PFSK-1 (cell line): ENCODE measurements around a stretch of chr6.

GRCh38 chr6:332574-333083 lies 40.3 kb downstream of the DUSP22 start:
- RRBS = no CpG with 5 or more reads among the region's 9 CpGs

GRCh38 chr6:358384-358905 lies 33.1 kb upstream of the IRF4 start:
- RRBS = 78% methylated on average over 3 of the region's 7 CpGs

- RRBS = 73% methylated on average over 3 of the region's 35 CpGs
Observed at GRCh38 chr6:503720-504606, 112.4 kb downstream of the IRF4 start.

DNA sequence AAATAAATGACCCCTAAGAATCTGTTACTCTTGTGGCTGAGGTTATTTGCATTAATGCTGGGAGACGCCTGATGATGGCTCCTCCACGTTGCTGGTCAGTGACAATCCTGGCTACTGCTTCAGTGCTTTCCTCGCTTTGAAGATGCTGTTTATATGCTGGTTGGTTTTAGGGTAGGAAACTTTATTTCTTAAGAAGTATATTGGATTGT lies 47.3 kb downstream of the HUS1B start:
- RRBS = no CpG with 5 or more reads among the region's 3 CpGs

DNA sequence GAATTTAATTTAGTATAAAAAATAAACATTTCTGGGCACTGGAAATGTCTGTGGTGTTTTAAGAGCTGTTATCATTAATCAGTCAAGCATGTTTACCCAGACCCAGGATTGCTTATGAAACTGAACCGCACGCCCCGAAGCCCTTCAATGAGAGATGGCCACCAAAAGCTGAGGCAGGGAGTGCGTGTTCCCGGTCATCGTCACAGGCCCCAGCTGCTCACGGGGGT lies 23.2 kb upstream of the EXOC2 start:
- RRBS = no CpG with 5 or more reads among the region's 7 CpGs

GRCh38 chr6:1047943-1048172 lies 264.0 kb upstream of the FOXQ1 start:
- RRBS = no CpG with 5 or more reads among the region's 8 CpGs

DNA sequence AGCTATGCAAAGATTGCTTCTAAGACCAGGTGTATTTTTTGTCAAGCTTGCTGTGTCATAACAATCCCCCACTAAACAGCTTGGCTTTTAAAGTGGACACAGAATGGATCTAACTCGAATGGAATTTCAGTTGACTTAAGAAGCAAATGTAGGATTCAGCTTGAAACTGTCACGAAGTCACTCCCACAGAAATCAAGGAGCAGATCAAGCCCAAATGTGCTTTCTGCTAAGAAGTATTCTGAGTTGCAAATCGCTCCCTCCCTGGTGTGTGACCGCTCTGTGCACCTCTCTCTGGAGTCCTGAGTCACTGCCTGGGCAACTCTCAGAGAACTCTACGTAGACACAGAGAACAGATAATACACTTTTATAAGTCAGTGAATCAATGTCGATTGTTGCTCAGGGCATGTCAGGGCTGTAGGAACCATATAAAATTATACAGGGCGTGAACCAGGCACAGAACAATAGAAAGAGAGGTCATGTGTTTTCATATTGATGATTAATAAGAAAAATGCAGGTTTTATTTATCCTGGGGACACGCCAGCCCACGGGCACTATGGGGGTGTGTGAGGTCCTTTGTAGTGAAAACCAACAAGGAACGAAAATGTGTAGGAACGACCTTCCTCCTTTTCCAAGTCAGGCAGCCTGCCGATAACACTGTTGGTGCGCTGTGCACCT lies 248.2 kb upstream of the FOXQ1 start:
- RRBS = no CpG with 5 or more reads among the region's 13 CpGs

DNA sequence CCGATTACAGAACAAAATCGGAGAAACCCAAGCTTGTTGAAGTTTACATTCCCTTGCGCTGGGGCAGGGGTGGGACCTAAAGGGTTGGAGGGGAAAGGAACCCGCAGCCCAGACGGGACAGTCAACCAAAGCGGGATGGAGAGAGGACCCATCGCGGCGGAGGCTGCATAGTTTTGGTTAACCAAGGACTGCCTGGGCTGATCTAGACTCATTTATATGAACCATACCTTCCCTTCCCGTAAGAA lies 3.7 kb upstream of the FOXF2 start:
- RRBS = no CpG with 5 or more reads among the region's 10 CpGs

DNA sequence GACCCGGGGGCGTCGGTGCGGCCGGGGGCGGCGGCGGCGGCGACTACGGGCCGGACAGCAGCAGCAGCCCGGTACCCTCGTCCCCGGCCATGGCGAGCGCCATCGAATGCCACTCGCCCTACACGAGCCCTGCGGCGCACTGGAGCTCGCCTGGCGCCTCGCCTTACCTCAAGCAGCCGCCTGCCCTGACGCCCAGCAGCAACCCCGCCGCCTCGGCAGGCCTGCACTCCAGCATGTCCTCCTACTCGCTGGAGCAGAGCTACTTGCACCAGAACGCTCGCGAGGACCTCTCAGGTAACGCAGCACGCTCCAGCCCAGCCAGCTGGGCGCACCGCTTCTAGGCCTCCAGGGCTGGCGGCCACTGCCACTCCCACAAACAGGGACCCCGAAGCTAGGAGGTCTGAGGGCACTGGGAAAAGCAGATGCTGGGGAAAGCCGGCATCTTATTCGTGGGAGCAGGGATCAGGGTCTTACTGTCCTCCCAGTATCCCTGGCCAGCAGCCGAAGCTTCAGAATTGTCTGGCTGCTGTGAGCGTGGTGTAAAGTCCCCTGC lies 1.5 kb downstream of the FOXF2 start:
- RRBS = no CpG with 5 or more reads among the region's 44 CpGs

DNA sequence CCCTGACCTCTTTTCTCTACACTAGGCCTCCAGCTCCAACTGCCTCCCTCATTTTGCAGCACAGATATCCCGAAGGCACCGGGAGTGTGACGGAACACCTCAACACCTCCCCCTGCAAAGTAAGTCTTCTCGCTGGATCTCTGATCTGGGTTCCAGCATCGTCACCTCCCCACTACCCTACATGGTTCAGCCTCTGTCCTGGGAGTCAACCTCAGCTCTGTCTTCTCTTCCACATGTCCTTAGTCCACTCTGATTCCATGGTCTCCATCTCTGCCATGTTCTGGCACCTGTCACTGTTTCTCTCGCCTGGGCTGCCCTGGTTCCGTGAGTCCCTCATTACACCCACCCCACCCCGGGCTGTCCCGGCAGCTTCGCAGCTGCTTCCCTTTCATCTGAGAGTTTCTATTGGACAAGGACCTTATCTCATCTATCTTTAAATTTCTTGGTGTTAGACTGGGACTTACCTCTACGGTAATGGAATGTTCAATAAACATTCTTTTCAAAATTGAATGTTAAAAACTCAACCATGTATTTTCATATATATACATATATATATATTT lies 108.6 kb downstream of the FOXC1 start:
- RRBS = no CpG with 5 or more reads among the region's 11 CpGs

DNA sequence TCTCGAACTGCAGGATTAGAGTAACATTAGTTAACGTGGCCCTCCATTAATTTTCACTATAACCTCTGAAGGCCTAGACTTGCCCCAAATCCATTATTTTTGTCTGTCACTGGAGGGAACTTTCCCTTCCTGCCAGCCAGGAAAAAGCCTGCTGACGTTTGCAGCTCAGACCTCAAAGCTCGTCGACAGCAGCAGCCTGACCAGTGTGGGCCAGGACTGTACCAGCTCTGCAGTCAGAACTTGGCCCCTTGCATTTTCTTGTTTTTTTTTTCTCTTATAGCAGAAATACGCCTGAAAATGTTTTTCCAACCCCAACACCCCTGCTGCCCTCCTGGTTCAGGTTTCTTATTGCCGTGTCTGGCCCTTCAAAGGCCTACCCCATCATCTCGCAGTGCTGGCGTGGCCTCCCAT lies 168.9 kb downstream of the FOXC1 start:
- RRBS = no CpG with 5 or more reads among the region's 9 CpGs

- RRBS = no CpG with 5 or more reads among the region's 12 CpGs
Observed at GRCh38 chr6:1802421-1803086, 192.8 kb downstream of the FOXC1 start.

DNA sequence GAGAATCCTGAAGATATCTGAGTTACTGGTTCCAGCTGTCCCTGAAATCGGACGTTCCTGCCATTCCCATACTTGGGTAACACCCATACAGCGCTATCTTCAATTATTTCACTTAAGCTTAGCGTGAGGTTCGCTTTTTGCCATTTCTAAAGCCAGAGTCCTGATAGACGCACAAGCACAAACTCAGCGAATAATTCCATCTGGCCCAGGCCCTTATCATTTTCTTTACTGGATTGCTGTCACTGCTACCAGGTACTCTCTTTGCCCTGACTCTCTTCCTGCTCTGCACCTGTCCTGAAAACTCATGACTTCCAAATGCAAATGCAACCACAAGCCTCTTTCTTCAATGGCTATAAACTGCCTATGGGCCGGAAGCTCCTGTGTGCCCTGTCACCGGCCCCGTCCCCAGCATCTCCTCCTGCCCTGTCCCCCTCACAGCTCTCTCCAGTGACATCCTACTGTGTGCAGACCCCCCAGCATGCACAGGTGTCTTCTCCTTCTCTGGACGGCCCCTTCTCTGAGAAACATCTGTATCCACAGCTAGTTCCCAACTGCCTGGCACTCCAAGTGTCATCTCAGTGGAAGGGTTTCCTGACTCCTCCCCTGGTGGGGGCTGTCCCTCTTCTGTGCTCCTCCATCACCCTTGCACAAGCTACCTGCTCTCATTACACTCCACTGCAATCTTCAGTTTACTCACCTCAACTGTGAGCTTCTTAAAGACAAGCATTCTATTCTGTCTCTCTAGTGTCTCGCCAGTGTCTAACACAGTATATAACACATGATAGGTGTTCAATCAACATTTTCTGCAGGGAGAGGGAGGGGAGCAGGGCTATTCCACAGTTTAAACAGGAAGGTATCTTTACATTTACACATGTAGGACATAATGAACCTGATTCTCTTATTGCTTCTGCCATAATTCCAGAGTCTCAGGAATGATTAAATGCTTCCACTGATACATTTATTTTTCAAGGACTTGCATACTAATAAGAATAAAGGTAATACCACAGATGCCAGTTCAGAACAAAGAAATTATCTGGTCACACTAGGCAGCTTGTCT lies 302.4 kb downstream of the GMDS start:
- RRBS = no CpG with 5 or more reads among the region's 12 CpGs

DNA sequence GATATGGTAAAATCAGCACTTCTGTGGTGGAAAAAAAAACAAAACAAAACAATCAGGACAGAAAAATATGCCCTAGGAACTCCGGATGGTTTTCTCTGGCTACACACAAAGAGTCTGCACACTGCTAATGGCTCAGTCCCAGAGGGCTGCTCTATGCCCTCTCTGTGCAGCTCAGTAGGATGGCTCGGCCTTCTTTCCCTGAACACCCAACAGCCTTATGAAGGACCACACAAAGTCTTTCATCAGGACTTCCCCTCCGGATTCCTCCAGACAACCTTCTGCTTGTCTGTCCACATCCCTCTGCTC lies 164.3 kb downstream of the GMDS start:
- RRBS = no CpG with 5 or more reads among the region's 3 CpGs

- RRBS = no CpG with 5 or more reads among the region's 17 CpGs
Observed at GRCh38 chr6:2141732-2142337, 103.6 kb downstream of the GMDS start.

GRCh38 chr6:2221847-2222046 lies 23.7 kb downstream of the GMDS start:
- RRBS = no CpG with 5 or more reads among the region's 2 CpGs

GRCh38 chr6:2225425-2226131 lies 19.8 kb downstream of the GMDS start:
- RRBS = no CpG with 5 or more reads among the region's 5 CpGs

DNA sequence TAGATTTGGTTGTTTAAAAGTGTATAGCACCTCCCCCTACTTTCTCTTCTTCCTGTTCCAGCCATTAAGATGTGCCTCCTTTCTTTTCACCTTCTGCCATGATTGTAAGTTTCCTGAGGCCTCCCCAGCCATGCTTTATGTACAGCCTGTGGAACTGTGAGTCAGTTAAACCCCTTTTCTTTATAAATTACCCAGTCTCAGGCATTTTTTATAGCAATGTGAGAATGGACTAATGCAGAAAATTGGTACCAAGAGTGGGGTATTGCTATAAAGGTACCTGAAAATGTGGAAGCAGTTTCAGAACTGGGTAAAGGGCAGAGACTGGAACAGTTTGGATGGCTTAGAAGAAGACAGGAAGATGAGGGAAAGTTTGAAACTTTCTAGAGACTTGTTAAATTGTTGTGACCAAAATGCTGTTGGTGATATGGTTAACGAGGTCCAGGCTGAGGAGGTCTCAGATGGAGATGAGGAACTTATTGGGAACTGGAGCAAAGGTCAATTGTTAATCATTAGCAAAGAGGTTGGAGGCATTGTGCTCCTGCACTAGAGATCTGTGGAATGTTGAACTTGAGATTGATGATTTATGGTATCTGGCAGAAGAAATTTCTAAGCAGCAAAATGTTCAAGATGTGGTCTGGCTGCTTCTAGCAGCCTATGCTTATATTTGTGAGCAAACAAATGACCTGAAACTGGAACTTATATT lies 78.8 kb upstream of the GMDS start:
- RRBS = no CpG with 5 or more reads among the region's 1 CpG

DNA sequence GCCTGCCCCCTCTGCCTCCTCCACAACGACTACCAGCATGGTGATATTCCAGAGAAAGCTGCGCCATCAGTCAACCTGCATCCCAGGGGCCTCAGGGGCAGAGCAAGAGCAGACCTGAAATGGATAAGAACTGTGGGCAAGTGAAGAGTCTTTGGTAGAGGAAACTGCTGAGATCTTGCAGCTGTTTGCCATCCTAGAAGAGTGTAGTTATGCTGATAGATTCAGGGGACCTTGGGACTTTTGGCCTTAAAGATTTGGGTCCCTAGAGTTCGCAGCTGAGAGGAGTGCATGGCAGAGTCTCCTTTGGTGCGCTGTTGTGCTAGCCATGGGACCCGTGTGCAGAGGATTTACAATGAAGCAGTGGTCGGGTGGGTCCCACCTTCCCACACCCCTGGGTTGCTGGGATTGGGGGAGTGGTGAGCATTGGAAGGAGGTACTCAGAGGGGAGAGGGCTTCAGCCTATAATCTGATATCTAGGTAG lies 124.6 kb upstream of the GMDS start:
- RRBS = no CpG with 5 or more reads among the region's 6 CpGs

GRCh38 chr6:2616775-2617387 lies 133.8 kb downstream of the MYLK4 start:
- RRBS = no CpG with 5 or more reads among the region's 7 CpGs